Diencephalon (tissue), 2 donors: ENCODE data around the genes ACP2, OR4C46 and OR4C6.

GRCh38 chr11:47212972-47213488 is 1.7 kb upstream of the DDB2 start:
- RAMPAGE, long total RNA, result no peak

- RAMPAGE, long total RNA, result no peak
Measured at GRCh38 chr11:47234049-47235285, 14.1 kb downstream of the ACP2 start.

DNA sequence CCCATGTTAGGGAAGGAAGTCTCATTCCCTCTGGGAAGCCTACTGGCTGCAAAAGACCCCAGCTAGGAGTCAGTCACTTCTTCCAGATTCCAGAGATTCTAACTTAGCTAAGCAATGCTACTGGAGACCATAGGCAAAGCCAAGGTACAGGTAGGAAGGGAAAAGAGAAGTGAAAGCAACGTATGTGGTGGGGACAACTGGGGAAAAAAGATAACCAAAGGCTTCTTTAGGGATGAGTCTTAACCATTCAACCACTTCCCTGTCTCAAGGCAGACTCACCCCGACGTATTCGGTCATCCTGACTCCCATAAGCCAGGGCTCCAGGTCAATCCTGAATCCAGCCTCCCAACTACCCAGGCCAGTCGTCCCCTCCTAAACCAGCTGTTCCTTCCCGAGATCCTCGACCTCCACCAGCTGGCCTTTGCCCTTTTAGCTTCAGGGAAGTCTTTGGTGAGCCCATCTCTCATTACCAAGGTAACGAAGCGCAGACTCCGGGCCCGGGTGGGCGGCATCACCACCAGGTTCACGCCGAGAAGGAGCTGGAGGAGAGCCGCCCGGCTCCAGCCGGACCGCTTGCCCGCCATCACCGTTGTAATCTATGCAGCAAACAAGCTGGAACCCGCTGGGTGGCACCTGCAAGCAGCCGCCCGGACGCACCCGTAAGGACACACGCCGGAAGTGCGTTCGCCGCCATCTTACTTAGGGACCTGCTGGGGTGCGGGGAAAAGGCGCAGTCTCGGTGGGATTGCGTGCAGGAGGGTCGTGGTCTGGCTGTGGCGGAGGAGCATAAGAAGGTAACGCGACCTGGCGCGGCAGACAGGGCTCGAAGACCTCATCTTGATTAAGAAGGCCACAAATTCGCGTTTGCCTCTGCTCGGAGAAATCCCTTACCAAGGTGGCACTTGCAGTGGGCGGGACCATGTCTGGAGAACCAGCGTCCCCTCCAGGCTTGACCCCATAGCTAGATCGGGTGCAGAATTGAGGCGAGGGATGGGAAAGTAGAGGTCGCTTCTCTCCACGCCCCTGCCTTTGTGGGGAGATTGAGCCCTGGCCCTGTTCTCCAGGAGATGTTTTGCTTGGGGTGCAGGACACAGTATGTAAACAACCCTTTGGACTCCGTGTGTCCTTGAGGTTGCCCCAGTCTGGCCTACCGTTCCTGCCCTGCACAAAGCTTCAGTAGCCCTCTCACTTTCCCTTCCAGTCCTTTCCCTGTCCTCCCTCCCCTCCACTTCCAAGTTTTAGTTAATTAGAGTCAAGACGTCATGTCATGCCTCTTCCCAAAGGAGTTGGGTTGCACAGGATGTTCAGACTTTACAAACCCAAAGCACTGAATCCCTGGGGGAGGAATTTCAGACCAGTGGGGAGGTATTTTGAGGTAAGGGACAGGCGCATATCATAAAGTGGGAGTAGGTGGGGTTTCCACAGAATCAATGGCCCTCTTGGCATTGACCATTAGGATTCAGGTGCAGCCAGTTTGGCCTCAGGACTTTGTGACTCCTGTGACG is at the start of gene ACP2:
Gene ACP2, minus strand, starts transcription at position 609 of the 1,505 bp plus-strand sequence.
- RAMPAGE, long total RNA, result start-site peak on the minus strand centred at position 605 of the sequence, 24 bp wide, 96 and 133 reads in 2 replicates

GRCh38 chr11:47268759-47269263 is 11.0 kb downstream of the NR1H3 start:
- RAMPAGE, long total RNA, result no peak

GRCh38 chr11:47325633-47326229 is 26.8 kb downstream of the MYBPC3 start:
- RAMPAGE, long total RNA, result no peak

DNA sequence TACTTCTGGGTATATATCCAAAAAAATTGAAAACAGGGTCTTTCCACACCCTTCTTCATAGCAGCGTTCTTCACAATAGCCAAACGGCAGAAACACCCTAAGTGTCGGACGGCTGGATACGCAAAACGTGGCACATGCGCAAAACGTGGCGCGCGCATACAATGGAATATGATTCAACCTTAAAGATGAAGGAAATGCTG is 10.0 kb downstream of the SPI1 start:
- RAMPAGE, long total RNA, result no peak

DNA sequence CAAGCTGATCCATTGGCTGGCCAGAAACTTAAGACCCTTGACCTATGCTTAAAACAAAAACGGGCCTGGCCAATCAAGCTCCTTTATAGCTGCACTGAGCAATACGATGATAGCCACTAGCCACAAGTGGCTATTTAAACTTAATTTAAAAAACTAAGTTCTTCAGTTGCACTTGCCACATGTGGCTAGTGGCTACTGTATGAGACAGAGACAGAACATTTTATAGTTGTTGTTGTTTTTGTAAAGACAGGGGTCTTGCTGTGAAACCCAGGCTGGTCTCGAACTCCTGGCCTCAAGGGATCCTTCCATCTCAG is 45.7 kb upstream of the RAPSN start:
- RAMPAGE, long total RNA, result no peak

DNA sequence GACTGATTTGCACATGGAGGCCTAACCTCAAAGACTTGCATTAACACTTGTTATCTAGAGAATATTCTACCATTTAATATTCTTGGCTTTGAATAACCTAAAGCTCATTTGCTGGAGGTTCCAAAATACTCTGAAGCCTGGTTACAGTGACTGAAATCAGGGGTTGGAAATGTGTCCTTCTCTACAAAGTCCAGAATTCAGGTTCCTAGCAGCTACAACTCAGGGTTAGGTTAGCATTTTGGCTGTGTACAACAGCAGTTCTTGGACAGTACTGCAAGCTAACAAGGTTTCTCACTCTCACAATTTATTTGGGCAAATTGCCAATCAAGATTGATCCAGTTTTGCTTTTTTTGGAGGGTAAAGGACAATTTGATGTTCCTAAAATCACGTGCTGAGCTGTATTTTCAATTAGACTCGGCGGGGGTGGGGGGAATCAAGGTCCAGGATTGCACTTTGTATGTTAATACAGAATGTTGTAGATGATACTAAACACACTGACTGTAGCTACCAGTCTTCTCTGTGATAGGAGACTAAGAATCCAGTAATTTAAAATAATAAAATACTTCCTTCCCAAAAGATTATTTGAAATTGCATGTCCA is 49.7 kb upstream of the RAPSN start:
- RAMPAGE, long total RNA, result no peak

GRCh38 chr11:47842119-47842852 is 5.9 kb downstream of the NUP160 start:
- RAMPAGE, long total RNA, result no peak

GRCh38 chr11:47865086-47865327 is 16.9 kb upstream of the NUP160 start:
- RAMPAGE, long total RNA, result no peak

- RAMPAGE, long total RNA, result no peak
Measured at GRCh38 chr11:47950341-47950619, 30.1 kb upstream of the PTPRJ start.

GRCh38 chr11:47981573-47982214 is 1.3 kb downstream of the PTPRJ start:
- RAMPAGE, long total RNA, result no peak

DNA sequence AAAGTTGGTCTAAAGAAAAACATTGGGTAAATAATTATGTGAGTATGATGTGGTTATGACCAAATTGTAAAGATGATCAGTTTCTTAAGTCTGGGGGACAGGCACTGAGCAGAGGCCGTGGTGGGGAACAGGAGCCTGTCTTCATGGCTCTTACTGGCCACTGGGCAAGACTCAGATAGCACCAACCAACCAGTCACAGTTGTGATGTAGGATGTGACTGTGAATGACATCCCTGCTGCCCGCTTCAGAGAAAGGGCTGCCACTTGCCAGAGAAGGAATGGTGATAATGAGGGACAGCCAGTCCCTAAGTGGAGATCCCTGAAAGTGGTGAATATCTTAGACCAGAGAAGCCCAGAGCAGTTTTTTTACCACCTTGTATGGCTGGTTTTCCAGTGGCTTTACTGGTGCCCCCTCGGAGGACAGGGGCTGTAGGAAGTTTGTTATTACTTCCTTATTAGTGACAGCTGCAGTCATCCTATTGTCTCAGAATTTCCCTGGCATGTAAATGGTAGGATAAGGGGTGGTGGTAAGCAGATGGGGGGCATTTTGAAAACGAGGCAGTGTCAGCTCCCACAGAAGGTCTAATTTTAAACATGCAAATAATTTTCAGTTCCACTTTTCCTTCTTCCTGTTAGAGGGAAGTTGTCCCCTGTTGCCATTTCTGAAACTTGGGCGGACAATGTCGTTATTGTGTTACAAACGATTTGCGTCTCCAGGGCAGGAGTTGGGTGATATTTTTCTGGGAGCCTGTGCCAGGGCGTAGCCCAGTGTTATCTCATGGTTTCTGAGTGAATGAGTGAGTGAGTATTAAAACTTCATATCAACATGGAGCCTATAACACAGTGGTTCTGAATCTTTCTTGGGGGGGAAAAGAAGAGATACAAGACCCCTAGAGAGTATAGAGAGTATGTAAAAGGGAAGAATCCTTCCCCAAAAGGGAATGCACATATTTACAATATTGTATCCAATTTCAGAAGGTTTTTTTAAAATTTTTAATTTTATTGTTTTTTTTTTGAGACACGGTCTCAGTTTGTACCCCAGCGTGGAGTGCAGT is 7.3 kb downstream of the PTPRJ start:
- RAMPAGE, long total RNA, result no peak

DNA sequence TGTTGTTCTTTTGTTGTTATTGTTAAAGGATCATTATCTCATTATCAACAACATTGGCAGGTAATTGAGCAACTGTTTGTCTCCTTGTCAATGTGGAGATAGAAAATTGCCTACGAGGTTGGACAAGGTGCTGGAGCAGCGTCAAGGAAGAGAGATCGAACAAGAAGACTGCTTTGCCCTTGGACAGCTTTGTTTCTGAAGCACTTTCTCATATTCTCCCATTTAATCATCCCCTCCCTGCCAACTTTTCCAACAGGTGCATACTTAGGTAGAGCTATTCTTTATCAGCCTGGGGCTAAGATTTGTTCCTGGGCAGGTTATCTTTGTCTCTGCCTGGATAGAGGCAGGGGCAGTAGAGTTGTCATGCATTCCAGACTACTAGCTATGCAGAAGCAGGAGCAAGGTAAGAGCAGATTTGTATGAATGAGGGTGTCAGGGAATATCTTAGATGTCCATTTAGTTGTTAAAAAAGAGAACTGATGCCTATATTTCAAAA is 82.2 kb downstream of the PTPRJ start:
- RAMPAGE, long total RNA, result no peak

DNA sequence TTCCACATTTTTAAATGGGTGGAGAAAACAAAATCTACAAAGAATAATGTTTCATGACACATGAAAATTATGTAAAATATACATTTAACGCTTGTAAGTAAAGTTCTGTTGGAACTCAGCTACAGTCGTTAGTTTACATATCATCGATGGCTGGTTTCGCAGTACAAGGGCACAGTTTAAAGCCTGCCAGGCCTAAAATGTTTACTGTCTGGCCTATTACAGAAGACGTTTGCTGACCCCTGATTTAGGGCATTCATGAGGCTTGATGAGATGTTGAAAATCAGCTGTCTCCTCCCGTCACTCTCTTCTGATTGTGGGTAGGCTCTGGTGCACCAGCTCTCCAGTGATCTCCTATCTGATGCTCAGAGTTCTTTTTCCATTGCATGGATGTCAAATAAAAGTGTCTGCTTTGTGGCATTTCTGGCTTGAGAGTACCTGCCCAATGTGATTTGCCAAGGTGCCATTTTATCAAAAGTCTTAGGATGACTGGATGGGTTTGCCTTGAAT is 117.3 kb upstream of the OR4B1 start:
- RAMPAGE, long total RNA, result no peak

DNA sequence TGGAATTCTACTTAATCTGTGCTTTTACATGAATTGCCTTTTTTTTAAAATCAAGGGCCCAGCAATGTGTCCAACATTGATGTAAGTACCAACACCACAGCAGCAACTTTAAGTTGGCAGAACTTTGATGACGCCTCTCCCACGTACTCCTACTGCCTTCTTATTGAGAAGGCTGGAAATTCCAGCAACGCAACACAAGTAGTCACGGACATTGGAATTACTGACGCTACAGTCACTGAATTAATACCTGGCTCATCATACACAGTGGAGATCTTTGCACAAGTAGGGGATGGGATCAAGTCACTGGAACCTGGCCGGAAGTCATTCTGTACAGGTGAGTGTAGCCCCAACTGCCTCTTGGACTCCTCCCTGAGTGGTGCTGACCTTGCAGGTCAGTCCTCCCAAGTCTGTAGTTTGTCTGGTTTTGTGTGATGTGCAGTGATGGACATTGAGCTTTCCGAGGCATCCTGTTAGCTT is 79.6 kb upstream of the OR4B1 start:
- RAMPAGE, long total RNA, result no peak

- RAMPAGE, long total RNA, result no peak
Measured at GRCh38 chr11:48149958-48150726, 66.5 kb upstream of the OR4B1 start.

DNA sequence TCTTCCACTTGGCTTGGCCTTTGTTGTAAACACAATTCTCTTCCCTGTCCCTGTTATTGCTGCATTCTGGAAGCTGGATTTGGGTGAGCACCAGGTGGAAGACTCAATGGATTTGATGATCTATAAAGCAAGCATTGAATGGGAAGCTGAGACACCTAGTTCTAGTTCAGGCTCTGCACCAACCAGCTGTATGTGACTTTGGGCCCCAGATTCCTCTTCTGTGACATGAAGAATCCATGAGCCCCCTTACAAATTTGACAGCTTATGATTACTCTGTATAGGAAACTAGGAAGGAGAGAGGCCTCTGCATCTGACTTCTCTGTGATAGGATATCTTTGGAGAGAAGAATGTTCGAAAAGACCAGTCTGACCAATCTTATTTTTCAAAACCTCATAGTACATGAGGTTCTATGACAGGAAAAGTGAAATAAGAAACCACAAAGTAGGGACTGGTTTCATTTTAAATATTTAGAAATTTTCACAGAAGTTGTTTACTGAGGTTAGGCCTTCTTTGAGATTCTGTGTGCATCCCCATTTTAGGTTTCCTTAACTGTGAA is 2.2 kb upstream of the OR4X1 start:
- RAMPAGE, long total RNA, result no peak

- RAMPAGE, long total RNA, result no peak
Measured at GRCh38 chr11:54603911-54604243, at the start of gene OR4C46. Gene OR4C46, minus strand, starts transcription at chr11:54603998.

DNA sequence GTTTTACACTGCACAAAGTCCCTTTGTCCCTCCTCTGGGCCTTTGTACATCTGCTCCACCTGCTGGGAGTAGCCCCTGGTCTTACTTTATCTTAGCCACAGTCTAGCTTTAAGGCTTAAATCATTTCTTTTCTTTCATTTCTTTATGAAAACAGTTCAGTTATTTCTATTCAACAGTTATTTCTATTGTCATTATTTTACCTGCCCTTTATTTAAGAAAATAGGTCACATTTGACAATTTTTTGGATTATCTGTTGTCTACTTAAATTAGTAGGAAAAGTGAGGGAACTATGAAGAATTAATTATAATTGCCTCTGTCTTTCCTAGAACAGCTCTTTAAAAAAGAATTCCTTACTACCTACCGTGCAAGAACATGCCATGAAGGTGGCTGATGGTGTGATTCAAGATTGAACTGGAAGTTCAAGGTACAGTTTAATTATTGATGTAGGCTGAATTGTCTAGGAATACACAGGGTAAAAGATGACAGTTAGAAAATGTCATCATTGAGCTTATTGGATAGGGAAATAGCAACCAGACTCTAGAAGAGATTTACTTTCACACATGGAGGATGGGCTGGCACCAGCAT is at the start of gene OR4C6:
Gene OR4C6, plus strand, starts transcription at position 377 of the 585 bp plus-strand sequence.
- RAMPAGE, long total RNA, result no peak